Anterior vena cava (tissue), 1 donor: ENCODE measurements around the genes KHDRBS1 and BSDC1.

DNA sequence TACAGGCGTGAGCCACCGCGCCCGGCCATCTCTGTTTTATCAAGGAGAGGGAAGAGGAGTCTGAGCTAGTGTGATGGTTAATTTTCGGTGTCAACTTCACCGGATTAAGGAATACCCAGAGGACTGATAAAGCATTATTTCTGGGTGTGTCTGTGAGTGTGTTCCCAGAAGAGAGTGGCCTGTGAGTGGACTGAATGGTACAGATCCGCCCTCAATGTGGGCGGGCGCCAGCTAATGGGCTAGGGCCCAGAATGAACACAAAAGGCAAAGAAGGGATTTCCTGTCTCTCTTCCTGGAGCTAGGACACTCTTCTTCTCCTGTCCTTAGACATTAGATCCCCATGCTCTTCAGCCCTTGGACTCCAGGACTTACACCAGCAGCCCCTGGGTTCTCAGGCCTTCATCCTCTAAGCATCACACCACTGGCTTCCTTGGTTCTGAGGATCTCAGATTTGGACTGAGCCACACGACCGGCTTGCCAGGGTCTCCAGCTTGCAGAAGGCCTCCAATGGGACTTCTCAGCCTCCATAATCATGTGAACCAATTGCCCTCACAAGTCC is 4.6 kb upstream of the KHDRBS1 start:
- PRO-cap, result no peak

DNA sequence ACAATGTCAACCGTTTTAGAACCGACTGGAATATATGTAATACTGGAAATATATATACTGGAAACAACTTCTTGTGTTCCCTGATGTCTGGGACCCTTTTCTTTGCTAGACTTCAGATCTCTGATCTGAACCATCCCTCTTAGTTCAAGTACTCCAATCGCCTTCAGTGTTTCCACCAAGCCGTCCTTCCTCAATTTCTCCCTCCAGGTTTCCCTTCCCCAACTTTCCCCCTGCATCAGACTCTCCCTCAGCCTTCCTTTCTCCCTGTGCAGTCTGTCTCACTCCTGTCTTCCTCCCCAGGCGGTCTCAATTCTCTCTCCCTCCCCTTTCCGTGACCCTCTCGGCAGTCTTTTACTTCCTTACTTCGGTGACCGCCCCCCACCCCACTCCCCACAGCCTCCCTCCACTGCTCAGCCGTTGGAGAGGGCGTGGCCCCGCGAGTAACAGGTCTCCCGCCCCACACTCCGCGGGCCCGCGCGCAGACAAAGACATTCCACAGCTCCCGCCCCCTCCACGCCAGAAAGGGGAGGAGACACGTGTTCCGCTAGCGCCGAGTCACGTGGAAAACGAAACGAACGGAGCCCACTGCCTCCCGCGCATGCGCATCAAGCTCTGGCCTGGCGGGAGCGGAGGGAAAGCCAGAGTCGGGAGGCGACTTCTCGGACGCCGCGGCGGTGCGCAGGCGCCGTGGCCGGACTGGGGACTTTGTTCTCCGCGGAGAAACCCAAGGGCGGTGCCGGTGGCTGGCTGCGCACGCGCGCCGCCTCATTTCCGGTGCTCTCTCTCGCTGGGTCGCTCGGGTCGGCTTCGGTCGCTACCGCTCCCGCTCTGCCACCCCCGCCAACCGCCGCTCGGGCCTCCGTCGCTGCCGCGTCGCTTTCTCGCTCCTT is at the start of gene KHDRBS1:
Gene KHDRBS1, plus strand, starts transcription at position 782 of the 890 bp plus-strand sequence.
- PRO-cap, result bidirectional peak, plus-strand start at position 784 of the sequence, minus-strand start at position 518 of the sequence

GRCh38 chr1:32036687-32037072 is 23.0 kb downstream of the KHDRBS1 start:
- PRO-cap, result no peak

DNA sequence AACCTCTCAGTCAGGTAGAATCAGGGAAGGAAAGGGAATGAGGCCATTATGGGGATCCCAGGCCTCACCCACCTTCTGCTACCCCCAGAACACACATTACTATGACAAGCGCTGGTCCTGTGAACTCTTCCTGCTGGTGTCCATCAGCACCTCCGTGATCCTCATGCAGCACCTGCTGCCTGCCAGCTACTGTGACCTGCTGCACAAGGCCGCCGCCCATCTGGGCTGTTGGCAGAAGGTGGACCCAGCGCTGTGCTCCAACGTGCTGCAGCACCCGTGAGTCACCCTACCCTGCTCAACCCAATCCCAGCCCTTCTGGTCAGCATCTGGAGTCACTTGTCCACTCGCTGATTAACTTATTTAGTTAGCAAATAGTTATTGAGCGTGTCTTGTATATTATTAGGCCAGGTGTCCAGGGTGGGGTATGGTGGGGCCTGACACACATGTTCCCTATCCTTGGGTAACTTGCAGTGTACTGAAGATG is 13.1 kb upstream of the KPNA6 start:
- PRO-cap, result no peak

GRCh38 chr1:32333460-32333696 is 2.7 kb downstream of the MARCKSL1 start:
- PRO-cap, result no peak

DNA sequence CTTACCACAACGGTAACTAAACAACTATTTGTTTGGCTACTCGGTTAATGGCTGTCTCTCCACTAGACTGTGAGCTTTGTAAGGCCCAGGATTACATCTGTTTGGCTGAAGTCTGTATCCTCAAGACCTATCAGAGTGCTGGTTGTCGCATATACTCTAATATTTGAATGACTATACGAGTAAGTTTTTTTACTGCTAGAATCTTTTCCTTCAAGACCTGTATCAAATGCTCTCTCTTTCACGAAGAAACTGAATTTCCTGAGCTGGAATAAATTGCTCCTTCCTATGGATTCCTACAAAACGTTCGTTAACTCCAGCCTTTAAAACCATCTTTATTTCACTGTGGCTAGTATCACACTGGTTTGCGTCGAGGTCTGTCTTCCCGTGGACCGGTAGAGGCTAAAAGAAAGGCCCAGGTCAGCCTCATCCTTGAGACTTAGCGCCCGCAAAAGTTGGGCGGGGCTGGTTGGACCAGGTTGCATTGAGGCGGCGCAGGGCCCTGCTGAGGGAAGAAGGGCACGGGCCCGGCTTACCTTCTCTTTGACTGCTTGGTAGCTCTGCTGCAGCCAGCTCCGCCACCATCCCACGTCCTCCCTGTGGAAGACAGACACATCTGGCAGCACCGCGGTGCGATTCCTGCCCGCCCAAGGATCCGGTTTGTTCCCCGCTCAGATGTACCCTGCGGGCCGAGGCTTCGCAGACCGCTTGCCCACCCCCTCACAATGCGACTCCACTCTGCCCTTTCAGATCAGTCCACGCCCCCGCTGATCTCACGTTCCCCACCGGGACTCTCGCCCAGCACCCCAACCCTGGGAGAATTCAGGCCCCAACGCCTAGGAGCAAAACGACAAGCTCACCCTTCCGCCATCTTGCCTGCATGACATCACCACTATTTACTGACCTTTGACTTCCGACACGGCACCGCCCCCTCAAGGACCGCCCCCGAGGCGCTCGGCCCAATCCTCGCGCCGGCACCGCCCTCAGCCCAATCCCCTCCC is at the start of gene BSDC1:
Gene BSDC1, minus strand, starts transcription at position 895 of the 998 bp plus-strand sequence.
- PRO-cap, result bidirectional peak, plus-strand start outside the sequence, minus-strand start at position 875 of the sequence

DNA sequence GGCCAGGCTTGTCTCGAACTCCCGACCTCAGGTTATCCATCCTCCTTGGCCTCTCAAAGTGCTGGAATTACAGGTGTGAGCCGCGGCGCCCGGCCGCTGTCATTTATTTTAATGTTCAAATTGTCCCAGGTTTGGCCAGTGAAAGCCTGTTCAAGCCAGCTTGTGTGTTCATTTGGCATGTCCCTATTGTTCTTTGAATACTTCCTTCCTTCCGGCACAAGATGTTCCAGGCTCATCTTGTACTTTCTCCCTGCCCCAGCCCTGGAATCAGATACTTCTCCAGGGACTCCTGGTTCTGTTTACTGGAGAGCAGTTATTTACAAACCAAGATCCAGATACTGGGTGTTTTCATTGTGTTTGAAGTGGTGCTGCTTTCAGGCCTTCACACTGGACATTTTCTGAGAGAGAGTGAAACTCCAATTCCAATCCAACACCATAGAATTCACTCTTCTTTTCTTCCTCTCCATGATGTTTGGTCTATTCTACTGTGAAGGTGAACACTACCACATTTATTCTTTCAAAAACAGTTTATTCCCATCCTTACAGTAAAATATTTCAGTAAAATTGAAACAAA is 37.1 kb downstream of the ZBTB8B start:
- PRO-cap, result no peak

DNA sequence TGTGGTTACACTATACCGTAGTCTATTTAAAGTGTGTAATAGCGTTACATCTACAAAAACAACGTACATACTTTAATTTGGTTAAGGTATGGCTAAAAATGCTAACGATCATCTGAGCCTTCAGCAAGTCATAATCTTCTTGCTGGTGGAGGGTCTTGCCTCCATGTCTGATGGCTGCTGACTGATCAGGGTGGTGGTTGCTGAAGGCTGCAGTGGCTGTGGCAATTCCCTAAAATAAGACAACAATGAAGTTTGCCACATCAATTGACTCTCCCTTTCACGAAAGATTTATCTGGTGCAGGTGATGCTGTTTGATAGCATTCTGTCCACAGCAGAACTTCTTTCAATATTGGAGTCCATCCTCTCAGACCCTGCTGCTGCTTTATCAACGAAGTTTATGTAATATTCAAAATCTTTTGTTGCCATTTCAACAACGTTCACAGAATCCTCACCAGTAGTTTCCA is 15.8 kb downstream of the YARS1 start:
- PRO-cap, result no peak

- PRO-cap, result unidirectional peak, minus-strand start at chr1:32872481
Measured at GRCh38 chr1:32872378-32873175, 1.9 kb upstream of the FNDC5 start.

DNA sequence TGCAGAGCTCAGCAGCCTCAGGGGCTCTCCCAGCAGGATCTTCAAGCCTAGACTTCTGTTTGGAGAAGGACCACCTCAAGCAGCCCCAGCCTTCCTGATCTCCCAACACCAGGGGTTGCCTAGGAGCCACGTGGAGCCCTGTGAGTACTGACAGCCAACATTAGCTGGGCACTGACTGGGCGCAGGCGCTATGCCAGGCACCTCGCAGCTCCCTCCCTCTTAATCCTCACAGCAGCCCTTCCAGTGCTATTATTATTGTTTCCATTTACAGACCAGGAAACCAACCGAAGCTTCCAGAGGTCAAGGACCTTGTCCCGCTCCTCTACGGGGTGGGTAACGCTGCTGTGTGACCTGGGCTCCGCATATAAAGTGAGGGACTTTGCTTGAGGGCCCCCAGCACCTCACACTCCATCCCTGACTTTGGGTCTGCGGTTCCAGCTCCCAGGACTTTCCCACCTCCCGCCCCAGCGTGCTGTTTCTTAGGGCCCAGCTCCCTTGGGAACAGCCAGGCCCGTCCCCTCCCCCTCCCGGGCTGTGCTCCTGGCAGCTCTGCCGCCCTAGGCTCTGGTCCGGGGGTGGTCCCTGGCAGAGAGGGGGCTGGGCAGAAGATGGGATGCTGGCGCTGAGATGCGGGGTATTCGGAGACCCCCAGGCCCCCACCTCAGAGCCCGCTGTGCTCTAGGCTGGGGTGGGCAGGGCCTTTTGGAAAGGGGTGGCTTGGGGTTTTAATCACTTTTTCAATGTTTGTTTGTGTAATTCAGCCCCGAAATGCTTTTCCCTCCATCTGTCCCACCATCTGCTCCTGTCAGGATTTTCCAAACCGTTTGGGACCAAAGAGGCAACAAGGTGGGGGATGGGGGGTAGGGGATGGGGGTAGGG is 4.2 kb upstream of the HPCA start:
- PRO-cap, result no peak

- PRO-cap, result no peak
Measured at GRCh38 chr1:32904198-32904883, 3.2 kb upstream of the TMEM54 start.

- PRO-cap, result no peak
Measured at GRCh38 chr1:32956845-32957570, 7.6 kb downstream of the RNF19B start.

DNA sequence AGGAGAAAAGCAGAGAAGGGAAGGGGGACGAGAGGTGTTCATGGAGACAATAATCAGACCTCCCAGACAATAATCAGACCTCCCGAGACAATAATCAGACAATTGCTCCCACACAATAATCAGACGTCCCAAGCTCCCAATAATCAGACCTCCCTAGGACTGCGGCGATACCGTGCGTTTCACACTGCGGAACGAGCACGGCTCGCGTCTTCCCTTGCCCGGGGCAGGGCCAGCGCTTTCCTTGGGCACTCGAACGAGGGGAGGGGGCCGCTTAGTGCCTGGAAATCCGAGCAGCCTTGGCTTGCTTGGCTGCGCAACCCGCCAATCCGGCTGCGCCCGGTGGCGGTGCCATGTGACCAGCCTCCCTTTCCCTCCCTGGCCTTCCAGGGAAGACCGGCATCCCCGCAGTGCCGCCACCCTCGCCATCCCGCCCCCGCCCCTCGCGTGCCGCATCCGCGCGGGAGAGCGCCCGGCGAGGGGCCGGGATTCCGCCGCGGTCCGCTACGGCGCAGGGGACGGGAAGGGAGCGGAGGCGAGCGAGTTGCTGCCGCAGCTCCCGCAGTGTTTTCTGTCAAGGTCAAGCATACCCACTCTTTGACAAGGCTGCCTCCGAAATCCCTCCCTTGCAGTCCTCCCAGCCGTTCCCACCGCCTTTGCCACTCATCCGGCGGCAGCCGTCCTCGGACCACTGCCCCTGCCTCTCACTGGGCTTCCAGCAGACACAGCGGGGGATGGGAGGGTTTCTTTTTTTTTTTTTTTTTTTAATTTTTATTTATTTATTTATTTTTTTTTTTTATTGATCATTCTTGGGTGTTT is 8.3 kb upstream of the RNF19B start:
- PRO-cap, result bidirectional peak, plus-strand start at position 452 of the sequence, minus-strand start at position 255 of the sequence; unidirectional peak, minus-strand start at position 690 of the sequence

GRCh38 chr1:32984339-32985090 is 19.9 kb upstream of the RNF19B start:
- PRO-cap, result no peak

GRCh38 chr1:33169318-33169987 is 12.4 kb downstream of the TRIM62 start:
- PRO-cap, result no peak

DNA sequence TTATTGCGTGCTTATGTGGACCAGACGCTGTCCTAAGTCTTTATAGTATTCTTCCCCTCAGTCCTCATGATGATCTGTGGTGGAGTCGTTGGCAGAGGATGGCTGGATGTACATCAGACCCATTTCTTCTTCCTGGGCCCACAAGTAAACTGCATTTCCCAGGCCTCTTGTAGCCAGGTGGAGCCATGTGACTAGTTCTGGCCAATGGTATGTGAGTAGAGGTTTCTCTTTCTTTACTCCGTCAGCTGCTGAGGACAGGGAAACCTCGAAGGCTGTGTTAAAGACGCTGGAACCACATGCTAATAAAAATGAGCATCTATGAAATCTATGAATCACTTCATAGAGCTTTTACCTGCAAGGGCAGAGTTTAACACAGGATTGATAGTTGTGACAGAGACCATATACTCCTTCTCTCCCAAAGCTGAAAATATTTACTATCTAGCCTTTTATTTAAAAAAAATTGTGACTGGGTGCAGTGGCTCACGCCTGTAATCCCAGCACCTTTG is 18.7 kb upstream of the ZNF362 start:
- PRO-cap, result no peak

DNA sequence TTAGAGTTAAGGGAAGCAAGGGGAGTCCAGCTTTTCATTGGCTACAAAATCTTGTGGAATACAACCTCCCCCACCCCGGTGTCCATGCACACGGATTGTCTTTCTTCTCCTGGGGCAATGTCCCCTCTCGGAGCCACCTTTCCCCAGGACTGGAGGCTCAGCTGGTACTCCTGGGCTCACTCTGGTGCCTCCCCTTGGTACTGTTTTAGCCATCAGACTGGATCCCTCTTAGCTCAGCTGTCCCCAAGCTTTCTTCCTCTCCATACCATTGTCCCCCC is 165 bp downstream of the A3GALT2 start:
- PRO-cap, result no peak

DNA sequence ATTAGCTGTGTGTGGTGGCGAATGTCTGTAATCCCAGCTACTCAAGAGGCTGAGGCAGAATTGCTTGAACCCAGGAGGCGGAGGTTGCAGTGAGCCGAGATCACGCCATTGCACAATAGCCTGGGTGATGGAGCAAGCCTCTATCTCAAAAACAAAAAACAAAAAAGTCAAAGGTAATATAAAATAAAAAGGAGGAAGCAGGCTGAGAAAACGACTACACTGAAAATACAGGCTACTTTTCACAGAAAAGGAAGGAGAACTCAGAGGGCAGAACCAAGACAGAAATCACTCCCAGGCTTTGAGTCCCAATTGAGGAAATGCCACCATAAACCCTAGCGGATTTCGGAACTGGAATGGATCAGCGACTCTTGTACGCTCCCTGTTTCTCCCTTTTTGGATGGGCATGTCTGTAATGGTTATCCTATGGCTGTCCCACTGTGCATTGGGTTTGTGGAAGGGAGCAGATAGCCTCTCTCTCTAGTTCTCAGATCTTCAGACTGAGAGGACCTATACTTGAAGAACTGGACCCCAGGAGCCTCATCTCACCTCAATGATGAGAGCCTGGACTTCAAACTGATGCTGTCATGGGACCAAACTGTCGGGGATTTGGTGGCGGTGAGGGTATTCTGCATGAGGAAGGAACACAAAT is 6.0 kb upstream of the A3GALT2 start:
- PRO-cap, result no peak

DNA sequence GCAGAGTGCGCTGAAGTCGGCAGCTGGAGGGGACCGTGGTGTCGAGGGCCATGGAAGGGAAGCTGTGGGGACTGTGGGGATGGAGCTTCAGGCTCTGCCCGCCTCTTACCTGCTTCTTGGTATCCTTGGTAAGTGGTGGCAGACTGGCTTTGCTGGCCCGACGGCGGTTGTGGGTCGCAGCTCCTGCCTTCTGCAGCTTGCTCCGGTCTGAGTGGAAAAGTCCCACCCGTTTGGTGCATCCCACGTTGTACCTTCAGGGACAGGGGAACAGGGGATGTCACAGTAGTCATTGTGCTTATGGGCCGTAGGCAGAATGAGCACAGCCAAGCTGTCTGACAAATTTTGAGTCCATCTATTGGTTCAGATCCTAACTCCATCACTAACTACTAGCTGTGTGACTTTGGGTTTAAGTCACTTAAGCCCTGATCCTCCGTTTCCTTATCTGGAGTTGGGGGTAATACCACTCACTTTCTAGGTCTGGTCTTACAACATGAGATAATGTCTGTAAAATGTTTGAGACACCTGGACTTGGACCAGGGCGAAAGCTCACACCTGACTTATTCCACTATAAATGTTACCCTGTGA is 9.2 kb upstream of the A3GALT2 start:
- PRO-cap, result no peak

GRCh38 chr1:33382406-33383152 is 48.3 kb downstream of the PHC2 start:
- PRO-cap, result no peak